SUDHL5 (cell line): Measurements from ENCODE around the genes PTH and PLEKHA7.

DNA sequence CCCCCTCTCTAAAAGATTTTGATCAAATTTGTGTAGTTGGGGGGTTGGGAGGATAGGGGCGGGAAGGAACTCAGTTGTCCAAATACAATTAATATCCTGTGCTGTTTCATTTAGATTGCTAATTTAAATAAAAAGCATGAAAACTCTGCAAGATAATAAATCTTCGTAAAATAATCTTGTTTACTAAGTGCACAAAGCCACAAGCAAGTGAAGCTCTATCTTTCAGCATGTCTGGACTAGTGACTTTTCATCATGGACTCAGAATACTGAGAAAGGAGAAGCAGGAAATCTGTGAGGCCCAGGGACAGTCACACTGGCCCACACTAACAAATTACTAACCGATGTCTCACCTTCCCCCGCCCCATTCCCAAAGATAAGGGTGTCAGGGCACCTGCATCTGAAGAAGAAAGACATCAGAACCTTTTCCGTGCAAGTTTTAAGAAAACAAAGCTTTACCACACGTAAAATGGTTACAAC is 818 bp downstream of the BTBD10 start:
- PRO-cap = no peak

DNA sequence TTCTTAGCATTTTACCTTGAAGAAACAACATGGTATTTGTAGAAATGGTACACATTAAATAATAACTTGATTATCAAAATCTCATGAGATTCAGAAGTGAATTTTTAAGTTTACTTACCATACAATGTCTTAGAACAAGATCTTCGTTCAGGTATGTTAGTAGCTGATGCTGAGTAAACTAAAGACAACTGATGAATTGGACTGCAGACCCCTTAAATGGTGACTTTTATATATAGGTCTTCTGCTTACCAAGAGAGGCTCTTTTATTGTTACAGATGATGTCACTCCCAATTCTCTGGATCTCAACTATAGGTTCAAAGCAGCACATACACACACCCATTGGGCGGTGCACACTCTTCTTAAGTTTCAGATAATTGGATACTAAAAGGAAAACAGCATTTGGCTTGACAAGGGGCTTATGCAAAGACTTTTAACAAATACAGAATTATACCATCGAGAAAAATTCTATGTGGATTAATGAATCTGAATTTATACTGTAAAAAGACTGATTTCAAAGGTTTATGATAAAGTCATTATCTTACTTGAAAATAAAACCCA is at the start of gene PTH:
TSS of gene PTH (minus strand) at position 205 of the 558 bp plus-strand sequence.
- PRO-cap = no peak

GRCh38 chr11:13952264-13952560 is 10.3 kb upstream of the SPON1 start:
- PRO-cap = no peak

GRCh38 chr11:13992277-13992686 is 29.8 kb downstream of the SPON1 start:
- PRO-cap = no peak

- PRO-cap = no peak
These were observed 100.8 kb downstream of the RRAS2 start for GRCh38 chr11:14258003-14258775.

- PRO-cap = no peak
These were observed 14.6 kb downstream of the COPB1 start for GRCh38 chr11:14484987-14485502.

DNA sequence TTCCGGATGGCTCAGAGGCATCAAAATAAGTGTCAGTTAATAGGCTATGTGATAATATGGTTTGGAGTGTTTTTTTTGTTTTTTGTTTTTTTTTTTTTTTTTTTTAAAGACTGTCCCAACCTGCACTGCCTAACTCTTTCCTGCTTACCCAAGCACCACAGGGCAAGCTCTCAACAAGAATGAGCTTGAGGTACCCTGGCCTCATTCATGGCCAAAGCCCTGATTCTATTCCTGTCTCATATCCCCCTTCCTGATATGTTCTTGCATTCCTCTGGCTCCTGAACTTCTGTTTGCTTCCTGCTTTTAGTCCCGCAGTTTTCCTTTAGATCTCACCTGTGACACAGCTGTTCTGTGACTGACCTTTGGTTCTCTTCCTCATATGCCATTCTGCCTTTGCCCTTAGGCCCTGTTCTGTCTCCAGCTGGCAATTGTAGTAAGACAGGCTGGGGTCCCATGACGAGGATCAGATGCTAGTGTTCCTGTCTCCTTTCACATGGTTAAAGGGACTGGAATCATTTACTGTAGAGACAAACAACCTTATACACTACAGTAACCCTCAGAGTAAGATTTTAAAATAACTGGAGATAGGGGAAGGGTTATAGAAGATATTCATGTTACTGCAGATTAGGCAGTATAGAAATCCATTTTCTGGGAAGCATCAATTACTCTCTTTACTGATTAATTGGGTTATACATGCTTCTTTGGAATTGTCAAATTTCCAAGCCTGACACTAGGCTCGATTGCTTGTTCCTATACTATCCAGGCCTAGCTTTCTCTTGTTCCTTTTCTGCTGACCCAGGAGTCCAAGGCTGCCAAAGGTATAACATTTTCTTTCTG is 59.0 kb upstream of the PDE3B start:
- PRO-cap = no peak

DNA sequence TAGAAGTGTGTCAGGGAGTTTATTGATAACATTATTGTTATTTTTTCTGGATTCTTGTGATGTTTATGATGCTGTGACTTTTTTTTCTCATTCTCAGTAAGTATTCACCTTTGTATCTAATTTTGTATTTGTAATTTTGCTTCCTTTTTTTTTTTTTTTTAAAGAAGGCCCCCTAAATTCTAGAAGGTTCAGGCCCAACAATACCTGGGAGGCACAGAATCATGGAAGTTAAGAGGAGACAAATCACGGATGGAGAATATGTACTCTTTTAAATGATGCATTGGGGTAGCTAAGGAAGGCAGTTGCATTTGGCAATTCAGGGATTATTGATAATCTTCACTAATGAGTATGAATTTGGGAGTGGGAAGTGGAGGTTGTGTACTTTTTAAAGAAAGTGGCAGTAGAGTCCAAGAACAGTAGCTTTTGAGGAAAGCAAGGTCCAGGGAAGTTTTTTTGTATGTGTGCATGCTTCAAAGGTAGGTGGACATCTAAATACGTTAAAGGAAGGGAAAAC is 46.9 kb downstream of the PDE3B start:
- PRO-cap = no peak

GRCh38 chr11:14777397-14778084 is 114.5 kb downstream of the CYP2R1 start:
- PRO-cap = no peak

GRCh38 chr11:14861024-14861625 is 30.9 kb downstream of the CYP2R1 start:
- PRO-cap = no peak

GRCh38 chr11:14863463-14864007 is 28.5 kb downstream of the CYP2R1 start:
- PRO-cap = no peak

DNA sequence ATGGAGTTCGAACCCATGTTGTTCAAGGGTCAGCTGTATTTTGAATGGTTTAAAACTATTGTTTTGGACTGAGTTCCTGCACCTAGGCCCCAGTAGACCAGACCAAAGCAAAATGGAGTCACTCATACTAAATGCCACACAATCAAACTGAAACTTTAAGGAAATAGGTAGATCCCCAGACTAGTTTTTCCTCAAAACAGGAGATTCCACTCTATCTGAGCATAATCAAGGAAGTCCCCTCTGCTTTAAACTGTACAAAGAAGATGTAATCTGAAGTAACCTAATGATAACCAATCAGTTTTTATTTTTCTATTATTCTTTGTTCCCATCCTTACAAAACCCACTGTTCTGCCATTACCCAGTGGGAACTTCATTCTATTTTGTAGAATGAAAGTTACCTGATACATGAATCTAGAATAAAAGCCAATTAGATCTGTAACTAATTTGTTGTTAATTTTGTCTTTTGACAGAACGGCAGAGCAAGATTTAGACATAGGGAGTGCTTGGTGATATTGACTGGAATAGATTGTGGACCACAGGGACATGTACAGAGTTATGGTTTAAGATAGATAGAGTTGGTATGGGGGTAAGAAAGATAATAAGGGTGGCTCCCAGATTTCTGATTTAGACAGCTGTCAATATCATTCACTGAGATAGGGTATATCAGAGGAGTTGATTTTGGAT is 19.0 kb downstream of the CYP2R1 start:
- PRO-cap = no peak

GRCh38 chr11:15561695-15562095 is 447.0 kb downstream of the INSC start:
- PRO-cap = no peak

DNA sequence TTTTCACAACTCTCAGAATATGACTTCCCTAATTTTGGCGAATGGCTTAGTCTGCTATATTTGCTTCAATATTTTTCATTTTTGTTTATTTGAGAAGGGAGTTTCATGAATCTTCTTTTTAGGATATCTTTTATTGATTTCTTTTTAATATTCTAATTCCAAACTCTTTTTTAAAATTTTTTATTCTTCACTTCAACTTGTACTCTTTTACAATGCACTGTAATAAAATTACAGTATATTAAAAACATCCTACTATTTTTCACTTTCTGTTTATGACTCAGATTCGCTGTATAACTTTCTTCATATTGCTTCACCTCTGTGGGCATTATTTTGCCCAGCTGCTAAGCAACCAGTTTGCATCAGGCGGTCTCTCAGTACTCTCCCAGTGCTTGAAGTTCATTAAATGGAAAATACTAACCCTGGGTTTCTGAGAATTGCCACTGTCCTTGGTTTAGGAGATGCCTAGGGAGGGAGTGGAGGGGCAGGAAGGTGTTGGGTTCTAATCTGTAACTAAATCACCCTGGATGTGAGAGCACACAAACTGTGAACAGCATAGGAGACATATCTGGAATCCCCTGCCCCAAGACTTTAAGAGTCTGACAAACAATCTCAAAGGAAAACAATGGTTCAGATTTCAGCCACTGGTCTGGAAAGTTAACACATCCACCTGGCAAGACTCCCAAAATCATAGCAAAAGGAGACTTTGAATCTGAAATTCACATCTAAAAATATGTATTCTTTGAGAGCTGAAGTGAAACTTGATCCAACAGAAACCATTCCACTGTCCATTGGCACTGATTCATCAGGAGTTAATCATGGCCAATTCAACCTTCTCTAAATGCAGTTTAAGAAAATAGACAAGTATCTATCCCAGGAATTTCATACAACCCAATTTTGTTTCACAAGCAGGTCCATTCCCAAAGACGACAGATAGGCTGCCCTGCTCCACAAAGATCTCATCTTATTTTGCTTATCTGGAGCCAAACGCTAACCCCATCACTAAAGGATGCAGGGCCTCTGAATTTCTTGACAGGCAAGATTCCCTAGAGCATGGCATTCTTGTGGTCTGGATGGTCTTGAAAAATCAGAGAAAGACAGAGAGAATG is 540.0 kb downstream of the SOX6 start:
- PRO-cap = no peak

GRCh38 chr11:15941308-15941702 is 415.0 kb downstream of the SOX6 start:
- PRO-cap = no peak

GRCh38 chr11:16012339-16012963 is 343.9 kb downstream of the SOX6 start:
- PRO-cap = no peak

DNA sequence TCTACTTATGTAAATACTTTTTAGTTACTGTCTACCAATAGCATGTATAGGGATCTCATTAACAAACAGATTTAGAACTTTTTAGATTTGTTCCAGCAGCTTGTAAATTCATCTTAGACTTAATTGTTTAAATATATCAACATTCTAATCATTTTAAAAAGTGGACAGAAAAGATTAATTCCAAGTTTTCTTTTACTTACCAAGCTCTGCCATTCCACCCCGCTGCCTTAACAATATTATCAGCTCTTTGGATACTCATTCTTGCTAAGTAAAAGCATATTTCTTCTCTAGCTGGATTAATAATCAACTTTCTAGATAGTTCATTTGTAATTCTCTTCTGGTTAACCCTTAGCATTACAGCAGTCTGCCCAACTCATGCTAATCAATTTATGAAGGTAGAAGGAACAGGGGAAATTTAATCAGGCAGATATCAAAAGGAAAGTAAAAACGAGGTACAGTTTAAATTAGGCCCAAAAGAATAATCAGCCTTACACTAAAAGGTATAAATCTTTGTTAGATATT is 41.0 kb upstream of the SOX6 start:
- PRO-cap = no peak

DNA sequence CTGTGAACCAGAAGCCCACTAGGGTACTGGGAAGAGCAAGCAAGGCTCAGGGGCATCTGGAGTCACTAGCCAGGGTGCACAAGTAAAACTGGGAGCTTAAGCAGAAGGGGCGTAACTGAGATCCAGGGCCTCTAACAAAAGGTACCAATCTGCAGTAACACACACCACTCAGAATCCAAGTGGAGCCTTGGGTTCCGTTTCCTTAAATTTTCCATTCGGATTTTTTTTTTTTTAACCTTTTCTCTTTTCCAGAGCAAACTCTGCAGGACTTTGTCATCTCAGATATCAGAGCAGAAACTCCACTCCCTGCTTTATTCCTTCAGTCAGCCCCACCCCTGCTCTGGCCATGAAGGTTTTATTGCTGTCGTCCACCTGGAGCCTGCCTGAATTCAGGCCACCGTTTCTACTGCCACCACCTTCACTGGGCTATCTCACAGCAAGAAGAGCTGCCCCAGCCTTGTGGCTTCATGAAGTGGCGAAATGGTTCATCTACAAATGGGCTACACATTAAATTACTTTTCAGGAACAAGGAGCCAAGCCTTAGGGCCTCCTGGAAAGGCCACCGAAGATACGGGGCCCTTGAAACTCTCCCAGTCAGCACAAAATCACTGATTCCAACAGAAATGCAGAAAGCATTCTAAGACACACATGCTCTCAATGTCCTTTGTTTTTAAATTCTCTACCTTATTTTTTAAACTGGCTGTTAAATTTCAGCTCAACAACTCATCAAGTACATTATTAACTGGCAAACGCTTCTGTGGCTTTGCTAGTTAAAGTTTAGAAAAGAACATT is 47.5 kb downstream of the PLEKHA7 start:
- PRO-cap = no peak

DNA sequence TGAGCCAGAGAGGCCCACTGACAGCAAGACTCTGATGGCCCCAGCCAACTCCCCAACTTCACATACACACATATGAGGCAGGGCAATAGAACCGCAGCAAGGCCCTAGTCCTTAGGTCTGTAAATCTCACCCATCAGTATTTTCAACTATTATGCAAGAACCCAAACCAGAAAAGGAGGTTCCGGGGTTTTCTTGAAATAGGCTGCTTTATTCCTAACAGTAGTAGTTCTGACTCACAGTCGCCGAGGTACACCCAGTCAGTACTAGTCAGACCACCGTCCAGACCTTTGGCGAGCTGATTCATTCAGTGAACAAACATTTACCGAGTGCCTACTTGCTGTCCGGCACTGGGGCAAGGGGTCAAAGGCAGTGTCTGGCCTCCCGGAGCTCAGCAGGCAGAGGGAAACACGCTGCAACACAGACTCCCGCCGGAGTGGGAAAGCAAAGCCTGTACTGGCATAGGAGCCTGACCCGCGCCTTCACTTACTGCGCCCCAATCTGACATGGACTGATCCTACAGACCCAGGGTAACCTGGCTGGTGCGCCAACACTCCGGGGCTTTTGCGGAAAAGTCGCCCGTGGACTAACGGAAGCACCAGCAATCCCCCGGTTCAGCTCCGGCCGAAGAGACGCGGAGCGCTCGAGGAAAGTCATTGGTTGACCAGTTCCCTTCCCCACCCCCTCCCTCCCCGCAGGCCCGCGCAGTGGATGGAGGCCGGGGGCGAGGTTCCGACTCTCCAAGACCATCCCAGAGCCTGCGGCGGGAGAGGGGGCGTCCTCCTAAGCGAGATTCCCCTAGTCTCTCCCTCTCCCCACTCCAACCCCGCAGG is 1.2 kb downstream of the PLEKHA7 start:
- PRO-cap = no peak

GRCh38 chr11:17013585-17014471 is at the start of gene PLEKHA7:
Gene PLEKHA7, minus strand, starts transcription at chr11:17014414.
- PRO-cap = no peak